SJCRH30 (cell line): ENCODE results near the genes OR6P1, MNDA, FCRL6, KCNJ10 and KCNJ9.

- RAMPAGE, long total RNA, result no peak
Measured at GRCh38 chr1:158570523-158570880, at the start of gene OR6P1. OR6P1 (minus strand) TSS chr1:158570580.

GRCh38 chr1:158730915-158731403, 10.4 kb upstream of the OR6K3 start:
- RAMPAGE, long total RNA, result no peak

- RAMPAGE, long total RNA, result no peak
Measured at GRCh38 chr1:158831122-158831674, at the start of gene MNDA. MNDA (plus strand) TSS chr1:158831351.

DNA sequence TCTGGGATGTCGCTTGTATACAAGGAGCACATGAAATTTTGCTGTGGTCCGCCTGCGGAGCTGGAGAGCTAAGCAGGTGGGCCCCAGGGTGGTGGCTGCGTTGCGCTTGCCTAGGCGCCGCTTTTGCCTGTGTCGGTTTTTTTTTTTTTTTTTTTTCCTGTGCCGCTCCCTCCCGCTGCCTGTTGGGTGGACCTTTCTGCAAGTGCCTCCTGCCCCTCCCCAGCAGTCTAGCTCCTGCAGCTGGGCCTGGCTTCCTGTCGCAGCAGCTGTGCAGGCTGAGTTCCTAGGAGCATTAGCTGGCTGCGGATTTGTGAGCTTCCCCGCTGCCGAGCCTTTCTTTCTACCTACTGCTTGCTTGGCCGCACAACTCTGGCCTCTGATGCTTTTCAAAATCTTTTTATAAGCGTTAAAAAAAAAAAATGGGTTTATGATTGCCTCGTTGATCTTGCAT, 20.6 kb downstream of the PYHIN1 start:
- RAMPAGE, long total RNA, result no peak

GRCh38 chr1:159076634-159076712, 93 bp downstream of the AIM2 start:
- RAMPAGE, long total RNA, result no peak

- RAMPAGE, long total RNA, result no peak
Measured at GRCh38 chr1:159509591-159510227, 26.1 kb downstream of the OR10J5 start.

DNA sequence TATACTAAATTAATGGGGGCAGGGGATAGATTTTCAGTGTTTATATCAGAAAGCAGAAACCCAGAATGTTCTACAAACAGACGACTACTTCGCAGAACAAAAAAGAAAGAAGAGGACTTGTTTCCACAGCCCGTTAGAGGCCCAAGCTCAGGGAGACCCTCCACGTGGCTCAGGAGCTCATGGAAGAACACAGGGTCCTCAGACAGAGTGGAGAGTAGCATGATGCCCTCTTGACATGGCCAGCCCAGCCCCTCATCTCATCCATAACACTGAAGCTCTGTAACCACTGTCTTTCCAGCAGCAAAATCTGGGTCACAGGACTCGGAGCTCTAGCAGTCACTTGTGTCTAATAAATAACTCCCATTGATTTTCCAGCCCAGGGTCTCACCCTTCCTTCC, 20.9 kb upstream of the OR10J5 start:
- RAMPAGE, long total RNA, result no peak

GRCh38 chr1:159587992-159588794, 567 bp downstream of the APCS start:
- RAMPAGE, long total RNA, result no peak

GRCh38 chr1:159602620-159602912, 14.9 kb downstream of the APCS start:
- RAMPAGE, long total RNA, result no peak

DNA sequence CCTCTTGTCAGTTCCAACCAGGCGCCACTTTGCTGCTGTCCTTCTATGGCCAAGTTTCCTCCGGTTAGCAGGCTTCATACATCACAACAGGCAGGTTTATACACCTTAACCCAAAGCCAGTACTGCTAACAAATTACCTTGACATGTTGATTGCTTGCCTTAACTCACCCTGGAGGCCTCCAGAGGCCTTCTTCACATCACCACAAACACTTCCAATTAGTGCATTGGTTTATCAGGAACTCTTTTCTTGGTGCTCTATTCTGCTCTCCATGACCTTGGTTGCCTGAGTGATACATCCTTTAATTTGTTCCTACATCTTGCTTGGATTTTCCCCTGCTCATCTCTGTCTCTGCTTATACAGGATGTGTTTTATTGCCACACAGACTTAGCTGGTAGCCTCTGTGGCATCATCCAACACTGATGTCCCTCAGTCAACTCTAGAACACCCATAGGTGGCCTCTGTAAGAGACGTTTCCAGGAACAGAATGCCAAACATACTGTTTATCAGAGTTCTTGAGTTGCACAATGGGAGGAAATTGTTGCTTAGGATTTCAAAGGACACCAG, 28.9 kb upstream of the DUSP23 start:
- RAMPAGE, long total RNA, result no peak

DNA sequence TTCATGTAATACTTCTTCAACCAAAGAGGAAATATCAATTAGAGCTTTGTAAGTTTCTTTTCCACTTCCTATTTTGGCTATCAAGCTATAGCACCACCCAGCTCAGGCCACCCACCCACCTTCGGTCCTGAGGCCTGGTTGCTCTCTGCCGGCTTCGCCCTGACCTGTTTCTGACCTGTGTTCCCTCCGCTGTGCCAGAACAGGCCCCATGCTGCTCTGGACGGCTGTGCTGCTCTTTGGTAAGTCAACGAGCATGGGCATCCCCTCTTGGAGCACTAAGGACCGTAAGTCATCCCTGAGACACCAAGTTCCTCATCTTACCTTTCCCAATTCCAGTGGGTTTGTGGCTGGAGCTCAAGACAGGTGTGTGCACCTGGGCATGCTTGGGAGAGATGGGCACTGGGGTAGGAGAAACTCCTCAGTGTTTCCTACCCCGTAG, at the start of gene FCRL6:
Gene FCRL6, plus strand, starts transcription at position 144 of the 439 bp plus-strand sequence.
- RAMPAGE, long total RNA, result no peak

- RAMPAGE, long total RNA, result no peak
Measured at GRCh38 chr1:159934438-159934948, 9.2 kb upstream of the TAGLN2 start.

DNA sequence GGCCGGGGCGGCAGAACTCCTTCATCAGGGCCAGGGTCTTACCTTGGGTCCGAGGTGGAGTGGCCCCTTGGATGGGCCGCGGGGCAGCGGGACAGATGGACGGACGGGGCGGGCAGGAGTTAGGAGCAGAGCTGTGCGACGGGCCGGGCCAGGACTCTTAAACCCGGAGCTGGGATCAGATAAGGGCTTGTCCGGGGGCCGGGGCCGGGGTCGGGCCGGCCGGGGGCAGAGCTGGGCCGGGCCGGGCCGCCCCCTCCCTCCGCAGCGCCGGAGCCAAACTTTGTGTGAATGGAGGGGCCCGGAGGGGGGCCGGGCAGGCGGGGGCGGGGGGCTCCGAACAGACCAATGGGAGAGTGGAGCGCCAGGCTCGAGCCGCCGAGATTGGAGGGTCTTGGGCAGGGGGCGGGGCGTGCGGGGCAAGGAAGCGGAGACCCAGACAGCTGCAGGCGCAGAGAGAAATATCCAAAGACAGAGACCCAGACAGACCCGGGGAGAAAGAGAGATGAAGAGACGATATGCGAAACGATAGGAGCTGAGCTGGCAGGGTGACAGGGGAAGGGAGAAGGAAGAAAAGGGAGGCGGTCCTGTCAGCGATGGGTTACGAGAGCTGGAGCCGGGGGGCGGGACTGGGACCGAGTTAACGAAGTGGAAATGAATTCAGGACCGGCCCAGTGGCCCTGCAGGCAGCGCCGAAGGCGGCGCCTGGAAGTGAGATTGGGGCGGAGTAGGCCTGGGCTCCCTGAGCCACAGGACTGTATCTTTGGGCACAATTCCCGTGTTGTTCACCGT, at the start of gene KCNJ10:
Gene KCNJ10, minus strand, starts transcription at position 181 of the 789 bp plus-strand sequence.
- RAMPAGE, long total RNA, result no peak

DNA sequence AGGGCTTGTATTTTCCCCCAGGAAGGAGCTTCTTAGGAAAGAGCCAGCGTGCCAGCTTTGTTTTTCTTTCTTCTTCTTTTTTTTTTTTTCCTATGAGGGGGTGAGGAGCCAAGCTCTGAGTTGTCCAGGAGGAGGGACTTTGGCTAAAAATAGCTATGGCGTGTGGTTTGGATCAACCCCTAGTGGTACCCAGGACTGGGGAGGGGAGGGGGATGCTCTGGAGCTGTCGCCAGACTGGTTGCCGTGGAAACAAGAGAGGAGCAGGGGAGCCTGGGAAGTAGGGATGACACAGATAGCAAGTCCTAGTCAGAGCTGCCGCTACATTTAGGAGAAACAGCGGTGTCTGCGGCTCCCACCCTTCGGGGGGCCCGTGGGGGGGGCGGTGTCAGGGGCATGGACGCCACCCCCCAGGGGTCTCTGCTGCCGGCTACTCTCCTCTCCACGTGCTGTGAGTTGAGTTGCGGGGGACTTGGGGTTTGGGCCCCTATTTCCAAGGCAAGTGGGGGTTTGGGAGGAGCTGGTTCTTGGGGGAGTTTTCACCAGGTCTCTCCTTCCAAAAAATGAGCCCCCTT, at the start of gene KCNJ9:
Gene KCNJ9, plus strand, starts transcription at position 289 of the 572 bp plus-strand sequence.
- RAMPAGE, long total RNA, result no peak

DNA sequence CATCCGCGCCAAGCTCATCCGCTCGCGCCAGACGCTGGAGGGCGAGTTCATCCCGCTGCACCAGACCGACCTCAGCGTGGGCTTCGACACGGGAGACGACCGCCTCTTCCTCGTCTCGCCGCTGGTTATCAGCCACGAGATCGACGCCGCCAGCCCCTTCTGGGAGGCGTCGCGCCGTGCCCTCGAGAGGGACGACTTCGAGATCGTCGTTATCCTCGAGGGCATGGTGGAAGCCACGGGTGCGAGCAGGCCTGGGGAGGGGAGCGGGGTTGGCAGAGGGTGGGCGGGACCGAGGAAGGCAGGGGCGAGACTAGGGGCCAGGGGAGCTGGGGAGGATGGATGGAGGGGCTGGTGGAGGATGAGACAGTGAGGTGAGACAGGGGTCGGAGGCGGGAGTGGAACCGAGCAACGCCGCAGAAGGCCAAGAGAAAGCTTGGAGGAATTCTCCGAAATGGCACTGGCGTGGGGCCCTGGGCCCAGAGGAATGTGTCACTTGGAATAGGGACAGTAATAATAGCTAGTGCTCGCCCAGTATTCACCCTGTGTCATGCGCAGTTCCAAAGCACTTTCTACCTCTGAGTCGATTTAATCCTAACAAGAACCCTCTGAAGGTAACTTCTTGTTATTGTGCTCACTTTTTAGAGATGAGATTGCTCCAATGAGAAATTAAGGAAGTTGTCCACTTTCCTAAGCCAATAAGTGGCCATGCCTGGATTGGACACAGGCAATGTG, 3.5 kb downstream of the KCNJ9 start:
- RAMPAGE, long total RNA, result no peak

DNA sequence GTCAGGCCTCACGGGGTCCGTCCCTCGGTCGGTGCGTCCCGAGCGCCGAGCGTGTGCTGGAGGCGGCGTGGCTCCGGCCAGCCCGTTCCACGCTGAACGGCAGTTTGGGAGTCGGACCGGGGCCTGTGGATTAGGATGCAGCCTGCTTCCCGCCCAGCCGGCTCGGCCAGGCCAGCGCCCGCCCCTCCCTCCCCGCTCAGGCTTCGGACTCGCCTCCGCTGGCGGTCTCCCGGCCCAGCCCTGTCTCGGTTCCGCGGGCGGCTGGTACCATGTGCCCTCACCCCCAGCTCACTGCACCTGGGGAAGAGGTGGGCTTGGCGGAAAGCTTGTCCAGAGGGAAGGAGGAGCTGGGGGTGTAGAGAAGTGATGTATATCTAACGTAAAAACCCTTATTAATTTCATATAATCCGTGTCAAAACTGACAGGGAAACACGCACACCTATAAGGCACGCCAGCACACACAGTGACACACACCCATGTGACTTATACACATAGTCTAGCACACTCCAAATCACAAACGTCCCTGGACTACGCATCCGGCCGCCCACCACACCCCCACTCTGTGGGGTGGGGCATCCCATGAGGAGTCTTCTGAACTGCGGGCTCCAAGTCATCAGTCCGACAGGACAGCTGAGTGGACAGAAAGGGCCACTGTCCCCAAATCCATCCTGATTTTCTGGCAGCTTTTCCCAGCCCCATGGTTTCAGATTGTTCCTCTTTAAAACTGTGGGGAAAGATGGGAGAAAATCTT, 644 bp downstream of the PEA15 start:
- RAMPAGE, long total RNA, result no peak

GRCh38 chr1:160291360-160292316, 6.7 kb upstream of the PEX19 start:
- RAMPAGE, long total RNA, result no peak

DNA sequence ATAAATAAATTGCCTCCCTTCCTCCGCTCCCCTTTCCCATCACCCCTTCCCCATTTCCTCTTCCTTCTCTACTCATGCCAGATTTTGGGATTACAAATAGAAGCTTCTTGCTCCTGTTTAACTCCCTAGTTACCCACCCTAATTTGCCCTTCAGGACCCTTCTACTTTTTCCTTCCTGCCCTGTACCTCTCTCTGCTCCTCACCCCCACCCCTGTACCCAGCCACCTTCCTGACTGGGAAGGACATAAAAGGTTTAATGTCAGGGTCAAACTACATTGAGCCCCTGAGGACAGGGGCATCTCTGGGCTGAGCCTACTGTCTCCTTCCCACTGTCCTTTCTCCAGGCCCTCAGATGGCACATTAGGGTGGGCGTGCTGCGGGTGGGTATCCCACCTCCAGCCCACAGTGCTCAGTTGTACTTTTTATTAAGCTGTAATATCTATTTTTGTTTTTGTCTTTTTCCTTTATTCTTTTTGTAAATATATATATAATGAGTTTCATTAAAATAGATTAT, 8.4 kb upstream of the NHLH1 start:
- RAMPAGE, long total RNA, result no peak

DNA sequence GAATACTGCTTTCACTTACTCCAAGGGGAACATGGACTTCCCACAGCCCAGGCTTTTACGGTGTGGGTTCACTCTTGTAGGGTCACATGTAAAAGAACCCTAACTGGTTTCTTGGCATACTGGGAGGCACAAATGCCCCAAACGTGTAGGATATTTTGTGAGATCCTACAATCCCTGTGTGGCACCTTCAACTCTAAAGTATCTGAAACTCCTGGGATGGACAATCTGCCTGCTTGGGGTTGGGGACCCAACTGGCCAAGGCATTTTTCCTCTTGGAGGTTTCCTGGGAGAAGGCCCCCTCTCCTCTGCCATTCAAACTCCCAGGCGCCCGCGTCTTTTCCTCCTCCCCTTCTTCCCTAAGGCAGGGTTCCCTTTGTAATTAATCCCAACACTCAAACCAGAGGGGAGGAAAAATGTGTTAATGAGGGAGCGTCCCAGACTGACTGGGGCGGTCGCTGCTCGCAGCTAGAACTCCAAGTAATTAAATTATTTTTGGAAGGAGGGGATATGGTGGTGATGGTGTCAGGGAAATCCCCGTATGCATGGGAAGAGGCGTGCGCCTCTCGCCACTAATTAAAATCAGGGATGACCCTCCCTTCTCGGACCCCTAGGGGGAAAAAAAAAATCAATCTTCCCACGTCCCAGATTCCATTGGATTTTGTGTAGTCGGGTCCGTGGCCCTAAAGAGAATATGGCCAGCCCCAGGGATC, 694 bp upstream of the VANGL2 start:
- RAMPAGE, long total RNA, result no peak

- RAMPAGE, long total RNA, result no peak
Measured at GRCh38 chr1:160437899-160438402, 37.6 kb downstream of the VANGL2 start.